Pulmonary lymph node (tissue), 1 donor: ENCODE results near the genes RAB11FIP5 and TPRKB.

- PRO-cap: bidirectional peak, plus-strand start at chr2:73113069, minus-strand start at chr2:73112948; bidirectional peak, plus-strand start at chr2:73113470, minus-strand start at chr2:73113408; unidirectional peak, minus-strand start at chr2:73113591
Measured at GRCh38 chr2:73112773-73113815, at the start of gene RAB11FIP5. RAB11FIP5 (minus strand) TSS chr2:73112948.

DNA sequence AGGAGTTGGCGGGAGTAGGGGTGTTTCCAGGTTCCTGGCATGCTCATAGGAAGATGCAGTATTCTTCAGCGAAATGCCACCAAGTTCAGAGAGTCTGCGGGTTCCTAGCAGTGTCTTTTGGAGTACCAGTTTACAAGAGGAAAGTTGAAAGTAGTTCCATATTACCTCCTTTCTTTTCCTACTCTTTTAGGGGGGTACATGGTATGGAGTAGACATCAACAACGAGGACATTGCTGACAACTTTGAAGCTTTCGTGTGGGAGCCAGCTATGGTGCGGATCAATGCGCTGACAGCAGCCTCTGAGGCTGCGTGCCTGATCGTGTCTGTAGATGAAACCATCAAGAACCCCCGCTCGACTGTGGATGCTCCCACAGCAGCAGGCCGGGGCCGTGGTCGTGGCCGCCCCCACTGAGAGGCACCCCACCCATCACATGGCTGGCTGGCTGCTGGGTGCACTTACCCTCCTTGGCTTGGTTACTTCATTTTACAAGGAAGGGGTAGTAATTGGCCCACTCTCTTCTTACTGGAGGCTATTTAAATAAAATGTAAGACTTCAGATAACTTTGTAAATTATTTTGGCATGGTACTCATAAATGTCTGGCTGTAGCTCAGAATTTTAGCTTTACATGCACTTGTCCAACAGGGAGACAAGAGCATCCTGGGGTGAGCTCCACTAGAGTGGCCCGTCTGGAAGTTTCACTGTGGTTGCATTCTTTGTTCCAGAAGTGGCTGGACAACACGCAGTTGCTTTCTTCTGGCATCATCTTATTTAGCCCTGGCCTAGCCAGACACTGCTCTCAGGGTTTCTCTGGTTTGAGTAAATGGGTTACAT is 18.6 kb downstream of the CCT7 start:
- PRO-cap: no peak

DNA sequence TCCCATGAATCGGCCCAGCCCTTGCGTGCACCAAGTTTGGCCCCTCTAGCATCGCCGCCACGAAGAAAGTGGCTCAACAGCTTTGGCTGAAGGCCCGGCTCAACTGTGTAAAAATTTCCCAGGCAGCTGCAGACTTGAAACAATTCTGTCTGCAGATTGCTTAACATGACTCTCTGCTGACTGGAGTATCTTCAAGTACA is 32.7 kb downstream of the ALMS1 start:
- PRO-cap: no peak

- PRO-cap: no peak
Measured at GRCh38 chr2:73485323-73486383, 100.0 kb downstream of the ALMS1 start.

DNA sequence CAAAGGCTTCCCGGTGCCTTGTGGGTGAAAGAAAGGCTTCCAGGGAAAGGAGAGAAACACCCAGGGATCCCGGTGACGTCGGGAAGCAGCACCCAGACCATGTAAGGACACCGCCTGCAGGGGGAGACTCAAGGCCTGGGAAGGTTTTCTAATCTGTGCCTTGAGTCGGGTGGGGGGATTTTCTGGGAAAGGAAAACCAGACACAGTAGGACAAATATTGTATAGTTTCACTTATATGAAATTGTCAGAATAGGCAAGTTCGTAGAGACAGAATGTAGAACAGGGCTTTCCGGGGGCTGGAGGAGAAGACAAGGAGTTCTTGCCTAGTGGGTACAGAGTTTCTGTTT is 42.7 kb upstream of the NAT8 start:
- PRO-cap: no peak

DNA sequence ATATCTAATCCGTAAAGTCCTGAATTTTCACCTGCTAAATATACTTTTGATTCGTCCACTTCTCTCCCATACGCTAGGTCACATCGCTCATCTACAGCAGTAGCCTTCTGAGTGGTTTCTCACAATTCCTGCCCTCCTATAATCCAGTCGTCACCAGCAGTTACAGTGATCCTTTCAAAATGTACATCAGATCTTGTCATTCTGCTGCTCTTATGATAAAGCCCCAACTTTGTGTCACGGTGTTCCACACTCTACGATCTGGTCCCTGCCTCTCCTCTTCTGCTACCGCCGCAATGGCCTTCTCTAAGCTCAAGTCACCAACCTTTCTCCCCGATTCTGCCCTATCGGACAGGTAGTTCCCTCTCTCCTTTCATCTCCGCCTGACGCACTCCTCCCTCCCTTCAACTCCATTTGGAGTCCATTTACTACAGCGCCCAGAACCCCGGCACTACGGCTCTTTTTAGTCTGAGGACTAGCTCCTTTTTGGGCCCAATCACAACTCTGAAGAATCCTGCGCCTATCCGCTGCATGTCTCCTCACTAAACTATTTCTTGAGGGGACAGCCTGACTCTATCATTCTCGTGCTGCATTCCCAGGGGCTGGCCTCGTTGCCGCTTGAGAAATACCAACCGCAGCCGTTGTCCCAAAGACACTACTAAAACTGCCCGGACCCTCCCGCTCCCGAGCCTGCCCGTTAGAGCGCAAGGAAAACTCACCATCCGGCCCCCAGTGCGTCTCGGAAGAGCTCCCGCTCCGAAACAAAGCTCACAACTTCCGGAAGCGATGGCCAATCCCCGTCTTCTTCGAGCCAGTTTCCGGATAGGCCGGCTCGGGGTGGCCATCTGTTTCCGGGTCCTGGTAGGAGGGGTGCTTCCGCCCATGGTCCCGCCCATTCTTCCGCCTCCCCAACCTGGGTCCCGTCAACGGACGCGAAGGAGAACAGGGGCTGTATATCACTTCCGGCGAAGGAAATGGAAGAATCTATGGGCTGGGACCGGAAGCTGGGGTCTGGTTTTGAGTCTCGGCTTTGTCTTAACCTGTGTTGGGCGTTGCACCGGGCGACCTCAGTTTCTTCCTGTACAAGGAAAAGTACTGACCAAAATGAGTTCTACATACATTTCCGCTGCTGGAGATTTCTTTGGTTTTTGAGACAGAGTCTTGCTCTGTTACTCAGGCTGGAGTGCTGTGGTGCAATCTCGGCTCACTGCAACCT is at the start of gene TPRKB:
TSS of gene TPRKB (minus strand) at position 760 of the 1,213 bp plus-strand sequence.
- PRO-cap: bidirectional peak, plus-strand start at position 923 of the sequence, minus-strand start at position 747 of the sequence

- PRO-cap: no peak
Measured at GRCh38 chr2:73830641-73831383, 2.1 kb downstream of the STAMBP start.

GRCh38 chr2:73870075-73870600 is 22.7 kb upstream of the ACTG2 start:
- PRO-cap: no peak

- PRO-cap: no peak
Measured at GRCh38 chr2:73916569-73917019, 10.1 kb upstream of the DGUOK start.

DNA sequence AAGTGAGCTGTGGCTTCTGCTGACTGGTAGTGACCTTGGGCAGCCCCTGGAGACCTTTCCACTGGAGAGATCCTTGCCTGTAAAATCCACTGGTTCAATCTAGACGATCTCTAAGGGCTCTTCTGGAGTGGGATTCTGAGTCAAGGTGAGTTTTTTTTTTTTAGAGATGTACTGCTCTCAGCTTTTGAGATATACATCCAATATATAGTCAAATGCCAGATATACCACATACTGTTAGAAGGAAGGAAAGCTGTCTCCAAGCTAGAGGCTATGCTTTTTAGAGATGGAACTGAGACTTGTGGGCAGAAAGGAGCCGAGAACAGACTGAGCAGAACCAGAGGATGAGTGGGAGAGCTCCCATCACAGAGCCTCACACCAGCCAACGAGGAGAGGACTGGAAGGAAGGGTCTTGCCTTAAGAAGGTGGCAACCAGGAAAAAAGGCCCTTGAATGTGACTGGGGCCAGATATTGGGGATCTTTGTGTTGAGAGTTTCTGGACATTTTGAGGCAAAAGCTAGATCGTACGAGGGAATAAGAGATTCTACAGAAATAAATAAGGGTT is 24.7 kb downstream of the DGUOK start:
- PRO-cap: no peak

GRCh38 chr2:73983944-73984587 is 644 bp upstream of the TET3 start:
- PRO-cap: no peak

GRCh38 chr2:74003003-74003895 is 18.5 kb downstream of the TET3 start:
- PRO-cap: no peak

DNA sequence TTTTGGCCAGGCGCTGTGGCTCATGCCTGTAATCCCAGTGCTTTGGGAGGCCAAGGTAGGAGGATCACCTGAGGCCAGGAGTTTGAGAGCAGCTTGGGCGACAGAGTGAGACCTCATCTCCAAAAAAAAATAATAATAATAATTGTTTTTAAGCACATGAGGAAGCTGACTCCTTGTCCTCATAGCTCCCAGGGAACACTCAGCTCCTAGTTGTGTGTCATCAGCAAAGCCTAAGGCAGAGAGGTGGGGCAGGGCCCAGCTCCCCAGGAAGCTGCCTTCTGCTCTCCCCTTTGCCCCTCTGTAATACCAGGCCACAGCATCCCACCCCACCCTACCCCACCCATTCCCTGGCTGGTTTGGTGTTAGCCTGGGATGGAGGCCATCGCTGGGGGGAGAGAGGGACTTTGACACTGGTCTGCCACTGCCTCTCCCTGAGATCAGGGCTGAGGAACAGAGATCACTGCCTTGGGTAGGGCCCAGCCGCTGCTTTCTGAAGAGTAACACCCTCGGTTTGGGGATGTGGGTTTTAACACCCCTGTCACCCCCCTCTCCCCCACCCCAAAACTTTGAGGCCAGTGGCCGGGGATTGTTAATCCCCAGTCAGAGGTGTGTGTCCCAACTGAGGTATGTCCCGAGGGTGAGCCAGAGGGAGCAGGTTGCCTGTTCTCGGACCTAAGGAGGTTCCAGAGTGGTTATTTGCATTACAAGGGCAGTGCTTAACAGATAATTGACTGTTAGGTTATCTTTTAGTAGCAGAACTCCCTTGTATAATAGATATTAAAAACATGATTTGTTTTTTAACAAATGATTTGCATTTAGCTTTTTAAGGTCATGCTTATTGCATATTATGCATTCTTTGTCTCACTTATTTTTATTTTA is 41.3 kb downstream of the TET3 start:
- PRO-cap: no peak

DNA sequence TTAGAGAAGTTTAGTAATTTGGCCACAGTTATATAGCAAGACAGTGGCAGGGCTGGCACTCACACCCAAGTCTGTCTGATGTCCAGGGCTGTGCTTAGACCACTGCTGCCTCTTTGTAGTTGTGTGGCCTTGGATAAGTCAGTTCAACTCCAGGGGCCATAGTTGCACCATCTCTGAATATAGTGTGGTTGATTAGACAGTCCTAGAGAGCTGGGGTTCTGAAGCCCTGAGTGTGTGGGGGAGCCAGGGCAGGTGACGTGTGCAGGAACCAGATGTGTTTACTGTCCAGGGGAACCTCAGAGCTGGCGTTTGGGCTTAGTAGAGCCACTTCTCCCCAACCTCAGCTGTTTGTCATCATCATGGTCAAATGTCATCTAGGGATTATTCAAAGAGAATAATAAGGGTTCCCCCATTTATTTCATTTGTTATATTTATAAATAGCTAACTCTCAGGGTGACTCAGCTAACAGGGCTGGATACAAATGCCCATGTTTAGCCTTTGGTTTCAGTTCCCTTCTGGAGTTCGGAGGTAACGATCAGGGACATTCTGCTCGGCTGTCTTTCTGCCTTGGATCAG is 67.9 kb downstream of the BOLA3 start:
- PRO-cap: unidirectional peak, plus-strand start at position 507 of the sequence

- PRO-cap: unidirectional peak, minus-strand start at chr2:74181881
Measured at GRCh38 chr2:74181562-74182291, 3.0 kb upstream of the MOB1A start.

GRCh38 chr2:74369855-74370879 is 9.9 kb downstream of the DCTN1 start:
- PRO-cap: no peak

GRCh38 chr2:74373033-74373720 is 6.9 kb downstream of the DCTN1 start:
- PRO-cap: no peak

DNA sequence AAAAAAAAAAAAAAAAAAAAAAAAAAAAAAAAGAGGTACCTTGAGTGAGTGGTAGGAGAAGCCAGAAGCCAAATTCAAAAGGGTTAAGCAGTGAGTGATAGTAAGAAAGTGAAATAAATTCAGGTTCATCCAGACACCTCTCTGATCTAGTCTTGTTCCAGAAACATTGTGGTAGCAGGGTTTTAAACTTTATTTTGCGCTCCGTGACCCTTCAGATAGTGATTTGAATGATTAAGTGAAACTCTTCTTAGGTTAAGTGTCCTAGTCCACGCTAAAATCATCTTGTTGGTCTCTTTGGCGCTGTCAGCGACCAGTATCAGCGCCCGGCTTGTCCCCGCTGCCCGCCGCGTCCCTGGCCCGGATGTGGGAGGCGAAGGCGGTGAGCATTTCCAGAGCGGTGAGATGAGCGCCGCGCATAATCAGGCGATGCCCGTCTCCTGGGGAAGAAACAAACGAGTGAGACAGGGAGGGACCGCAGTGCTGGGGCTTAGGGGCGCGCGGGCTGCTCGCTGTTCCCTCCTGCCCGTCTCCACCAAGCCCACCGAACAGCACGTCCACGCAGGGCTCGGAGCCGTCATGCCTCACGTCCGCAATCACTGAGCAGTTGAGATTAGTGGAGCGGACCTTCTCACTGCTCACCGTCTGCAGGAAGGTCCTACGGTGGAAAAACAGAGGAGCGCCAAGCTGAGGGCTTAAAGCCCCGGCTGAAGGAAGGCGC is 505 bp downstream of the MRPL53 start:
- PRO-cap: bidirectional peak, plus-strand start at position 477 of the sequence, minus-strand start at position 359 of the sequence

DNA sequence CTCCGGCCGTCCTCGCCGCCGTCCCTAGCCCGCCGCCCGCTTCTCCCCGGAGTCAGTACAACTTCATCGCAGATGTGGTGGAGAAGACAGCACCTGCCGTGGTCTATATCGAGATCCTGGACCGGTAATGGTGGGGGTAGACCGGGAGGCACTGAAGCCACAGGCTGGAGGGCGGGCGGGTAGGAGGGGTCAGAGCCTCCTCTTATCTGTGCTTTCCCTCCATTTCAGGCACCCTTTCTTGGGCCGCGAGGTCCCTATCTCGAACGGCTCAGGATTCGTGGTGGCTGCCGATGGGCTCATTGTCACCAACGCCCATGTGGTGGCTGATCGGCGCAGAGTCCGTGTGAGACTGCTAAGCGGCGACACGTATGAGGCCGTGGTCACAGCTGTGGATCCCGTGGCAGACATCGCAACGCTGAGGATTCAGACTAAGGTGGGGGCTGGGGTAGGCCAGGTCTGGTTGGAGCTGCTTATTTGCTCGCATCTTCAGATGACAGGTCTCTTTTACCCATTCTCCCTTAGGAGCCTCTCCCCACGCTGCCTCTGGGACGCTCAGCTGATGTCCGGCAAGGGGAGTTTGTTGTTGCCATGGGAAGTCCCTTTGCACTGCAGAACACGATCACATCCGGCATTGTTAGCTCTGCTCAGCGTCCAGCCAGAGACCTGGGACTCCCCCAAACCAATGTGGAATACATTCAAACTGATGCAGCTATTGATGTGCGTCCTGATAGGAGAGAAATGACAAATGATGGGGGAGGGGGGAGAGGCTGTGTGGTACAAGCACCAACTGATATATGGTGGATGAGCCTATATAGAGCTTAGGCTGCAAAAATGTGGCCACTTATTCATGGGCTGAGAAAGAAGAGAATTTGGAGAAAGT is 896 bp downstream of the HTRA2 start:
- PRO-cap: unidirectional peak, minus-strand start at position 417 of the sequence; unidirectional peak, minus-strand start at position 543 of the sequence

GRCh38 chr2:74532438-74533512 is 3.0 kb downstream of the HTRA2 start:
- PRO-cap: no peak